Measurements from ENCODE around the genes TACR2 and LRRC20.

GRCh38 chr10:68344898-68345607 is 12.3 kb upstream of the PBLD start:
- RAMPAGE, long total RNA, result no peak
- RRBS, result no CpG with 5 or more reads among the region's 3 CpGs

GRCh38 chr10:68562570-68562929 is 2.4 kb downstream of the TET1 start:
- RAMPAGE, long total RNA, result no peak
- RRBS, result no CpG with 5 or more reads among the region's 7 CpGs

GRCh38 chr10:68983973-68985006 is 4.3 kb upstream of the KIFBP start:
- RAMPAGE, long total RNA, result no peak
- RRBS, result no CpG with 5 or more reads among the region's 3 CpGs

DNA sequence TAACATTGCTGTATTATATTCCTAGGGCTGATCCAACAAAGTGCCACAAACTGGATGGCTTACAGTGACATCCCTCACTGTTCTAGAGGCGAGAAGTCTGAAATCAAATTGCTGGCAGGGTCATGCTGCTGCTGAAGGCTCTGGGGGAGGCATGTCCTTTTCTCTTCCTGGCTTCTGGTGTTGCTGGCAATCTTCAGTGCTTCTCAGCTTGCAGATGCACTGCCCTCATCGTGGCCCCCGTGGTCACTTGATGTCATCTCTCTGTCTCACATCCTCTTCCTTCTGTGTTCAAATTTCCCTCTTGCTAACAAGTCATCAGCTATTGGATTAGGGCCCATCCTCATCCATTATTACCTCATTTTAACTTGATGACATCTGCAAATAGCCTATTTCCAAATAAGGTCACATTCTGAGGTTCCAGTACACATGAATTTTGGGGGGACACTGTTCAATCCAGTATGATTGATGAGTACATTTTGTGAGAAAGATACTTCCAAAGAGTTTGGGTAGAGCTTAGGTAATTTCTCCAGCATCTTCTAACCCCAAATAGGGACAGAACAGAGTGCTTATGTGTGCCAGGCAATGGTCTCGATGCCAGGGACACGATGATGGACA is 36.6 kb upstream of the SRGN start:
- RAMPAGE, long total RNA, result no peak
- RRBS, result no CpG with 5 or more reads among the region's 5 CpGs

GRCh38 chr10:69051960-69052780 is 35.7 kb upstream of the SRGN start:
- RAMPAGE, long total RNA, result no peak
- RRBS, result no CpG with 5 or more reads among the region's 12 CpGs

DNA sequence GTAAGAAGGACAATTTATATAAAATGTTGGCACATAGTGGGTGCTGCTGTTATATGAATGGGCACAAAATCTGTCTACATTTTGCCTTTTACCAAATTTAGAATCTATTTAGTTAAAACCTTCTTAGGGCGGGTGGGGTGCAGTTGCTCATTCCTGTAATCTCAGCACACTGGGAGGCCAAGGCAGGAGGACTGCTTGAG is 8.6 kb downstream of the SRGN start:
- RAMPAGE, long total RNA, result no peak
- RRBS, result no CpG with 5 or more reads among the region's 1 CpG

DNA sequence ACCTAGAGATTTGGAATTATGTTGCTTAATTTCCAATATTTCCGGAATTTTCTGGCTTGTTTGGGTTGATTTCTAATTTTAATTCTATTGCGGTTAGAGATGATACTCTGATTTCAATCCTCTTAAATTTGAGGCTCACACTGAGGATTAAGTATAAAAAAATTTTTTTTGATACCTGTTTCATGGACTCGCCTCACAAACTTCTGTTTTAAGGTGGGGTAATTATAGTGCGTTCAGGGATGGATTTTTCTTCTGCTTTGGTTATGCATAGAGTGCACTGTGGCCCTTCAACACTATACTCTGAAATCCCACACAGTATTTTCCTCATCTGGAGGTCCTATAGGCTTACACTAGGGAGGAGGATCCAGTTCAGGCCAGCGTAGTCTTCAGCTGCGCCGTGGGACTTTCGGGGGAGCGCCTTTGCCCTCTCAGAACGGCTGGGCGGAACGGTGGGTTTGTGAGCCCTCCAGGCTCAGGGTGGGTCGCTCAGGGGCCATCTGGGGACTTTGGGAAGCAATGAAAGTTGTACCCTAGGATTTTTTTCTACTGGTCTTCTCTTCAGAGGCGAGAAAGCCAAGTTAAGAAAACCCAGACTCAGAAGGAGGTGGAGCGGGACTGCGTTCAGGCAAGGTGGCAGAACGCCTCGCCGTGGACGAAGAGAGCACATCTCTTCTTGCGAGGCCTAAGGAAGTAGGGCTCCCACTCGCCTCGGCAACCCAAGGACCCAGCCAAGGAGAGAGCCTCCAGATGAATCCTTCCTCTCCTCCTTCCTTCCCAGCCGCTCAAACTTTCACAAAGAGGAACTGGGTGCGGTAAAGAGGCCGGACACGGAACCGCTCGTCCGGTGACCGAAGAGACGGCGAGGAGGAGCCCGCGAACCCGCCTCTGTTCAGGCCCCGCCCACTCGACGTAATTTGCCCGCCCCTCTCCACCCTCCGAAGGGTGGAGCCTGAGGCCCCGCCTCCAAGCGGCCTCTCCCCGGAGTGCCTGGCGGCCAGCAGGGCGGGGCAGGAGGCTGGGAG is 569 bp upstream of the VPS26A start:
- RAMPAGE, long total RNA, result no peak
- RRBS, result no CpG with 5 or more reads among the region's 46 CpGs

GRCh38 chr10:69209447-69209832 is 10.7 kb upstream of the HKDC1 start:
- RAMPAGE, long total RNA, result no peak
- RRBS, result no CpG with 5 or more reads among the region's 2 CpGs

DNA sequence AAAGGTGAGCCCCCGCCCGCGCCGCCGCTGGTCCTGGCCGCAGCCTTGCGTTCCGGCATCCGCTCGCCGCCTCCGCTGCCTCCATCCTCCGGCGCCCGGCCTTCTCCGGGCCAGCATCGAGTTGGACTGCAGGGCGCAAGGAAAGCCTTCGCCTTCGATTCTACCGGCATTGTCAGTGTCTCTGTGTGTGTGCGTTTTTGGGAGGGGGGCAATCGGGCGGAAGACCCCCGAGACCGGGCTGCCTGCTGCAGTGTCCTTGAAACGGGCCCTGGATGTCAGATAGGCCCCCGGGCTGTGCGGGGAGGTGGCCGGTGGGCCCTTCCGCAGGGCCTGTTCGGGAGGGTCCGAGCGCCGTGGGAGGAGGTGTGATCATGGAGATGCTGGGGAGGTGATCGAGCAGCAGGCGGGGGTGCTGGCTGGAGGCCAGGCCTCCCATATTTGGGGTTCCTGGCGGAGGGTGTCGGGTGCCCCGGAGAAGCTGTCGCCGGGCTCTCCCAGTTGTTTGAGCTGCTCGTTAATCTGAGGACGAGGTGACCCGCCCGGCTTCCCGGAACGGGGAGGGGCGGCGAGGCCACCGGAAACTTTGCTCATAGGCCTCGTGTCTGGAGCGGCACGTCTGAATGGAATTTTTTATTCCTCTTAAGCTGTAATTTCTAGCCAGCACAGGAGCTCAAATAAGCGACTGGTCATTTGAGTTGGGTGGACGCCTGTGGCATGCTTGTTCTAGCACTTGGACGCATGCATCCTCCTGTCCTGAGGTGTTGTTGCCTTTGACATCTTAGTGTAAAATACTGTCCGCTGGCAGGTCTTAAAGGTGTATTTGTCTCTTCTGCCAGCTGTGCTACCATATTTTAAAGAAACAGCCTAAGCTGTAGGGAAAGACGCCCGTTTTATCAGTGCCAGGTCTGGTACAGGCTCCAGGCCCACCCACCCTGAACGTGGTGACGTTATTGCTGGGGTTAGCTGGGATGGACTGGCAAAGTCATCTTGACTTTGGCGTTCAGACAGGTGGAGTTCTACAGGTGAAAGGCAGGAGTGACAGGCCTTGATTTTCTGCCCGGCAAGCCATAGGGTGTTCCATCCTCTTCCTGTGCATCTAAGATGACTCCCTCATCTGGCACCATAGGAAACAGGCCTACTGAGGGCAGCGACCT is 737 bp downstream of the HK1 start:
- RAMPAGE, long total RNA, result no peak
- RRBS, result 2% methylated on average over 22 of the region's 65 CpGs

DNA sequence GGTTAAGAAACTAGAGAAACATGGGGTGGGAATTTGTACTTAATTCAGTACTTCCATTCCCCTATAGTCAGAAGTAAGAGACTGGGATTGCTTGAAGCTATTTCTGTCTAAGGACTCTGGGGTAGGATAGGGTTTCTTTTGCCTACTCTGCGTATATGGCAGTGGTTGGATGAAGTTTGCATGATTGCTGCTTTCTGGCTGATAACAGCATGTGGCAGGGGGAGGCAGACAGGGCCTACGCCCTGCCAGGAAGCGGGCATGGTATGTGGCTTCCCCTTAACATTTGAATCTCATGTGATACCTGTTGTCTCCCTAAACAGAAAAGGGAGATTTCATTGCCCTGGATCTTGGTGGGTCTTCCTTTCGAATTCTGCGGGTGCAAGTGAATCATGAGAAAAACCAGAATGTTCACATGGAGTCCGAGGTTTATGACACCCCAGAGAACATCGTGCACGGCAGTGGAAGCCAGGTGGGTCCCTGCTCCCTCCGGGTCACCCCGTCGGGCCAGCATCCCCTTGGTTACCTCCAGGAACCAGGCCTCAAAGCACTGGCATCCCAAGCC is 41.0 kb downstream of the HK1 start:
- RAMPAGE, long total RNA, result no peak
- RRBS, result no CpG with 5 or more reads among the region's 11 CpGs

- RAMPAGE, long total RNA, result no peak
- RRBS, result no CpG with 5 or more reads among the region's 7 CpGs
Observed at GRCh38 chr10:69360805-69361594, 42.4 kb downstream of the HK1 start.

DNA sequence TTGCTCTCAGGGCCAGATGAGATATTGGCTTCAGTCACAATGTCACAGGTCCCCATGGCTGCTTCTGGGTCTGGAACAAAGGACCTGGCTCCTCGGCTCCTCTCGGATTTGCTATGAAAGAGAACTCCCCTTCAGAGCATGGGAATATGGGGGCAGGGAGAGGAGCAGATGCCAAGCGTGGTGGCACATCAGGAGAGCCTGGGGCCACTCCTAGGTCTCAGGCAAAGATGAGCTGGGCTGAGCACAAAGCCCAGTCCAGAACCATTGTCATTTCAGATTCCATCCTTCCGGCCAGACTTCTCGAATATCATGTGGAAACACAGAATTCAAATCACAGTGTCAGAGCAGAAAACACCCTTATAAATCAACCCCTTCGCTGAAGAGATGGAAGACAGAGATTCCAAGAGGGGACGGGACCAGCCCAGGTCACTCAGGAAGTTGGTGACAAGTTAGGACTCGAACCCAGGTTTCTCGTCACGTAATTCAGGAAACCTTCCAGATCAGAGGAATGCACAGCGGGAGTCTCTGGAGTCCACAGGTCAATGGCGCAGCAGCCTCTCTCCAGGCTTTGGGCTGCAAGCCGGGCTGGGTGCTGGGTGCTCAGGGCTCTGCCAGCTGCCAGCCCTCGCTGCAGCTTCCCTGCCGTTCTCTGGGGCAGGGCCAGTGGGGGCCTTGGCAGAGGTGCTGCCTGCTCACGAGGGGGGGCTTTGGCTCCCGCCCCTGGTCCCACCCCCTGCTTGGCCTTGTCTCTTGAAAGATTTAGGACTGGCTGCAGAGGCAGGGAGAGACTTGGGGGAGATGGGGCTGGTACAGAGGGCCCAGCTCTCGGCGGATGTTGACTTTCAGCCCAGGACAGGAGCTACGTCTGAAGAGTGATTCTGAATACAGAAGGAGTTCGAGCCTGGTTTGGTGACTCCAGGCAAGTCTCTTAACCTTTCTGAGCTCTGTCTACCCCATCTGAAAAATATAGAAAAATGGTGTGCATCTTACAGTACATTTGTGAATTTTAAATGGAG is at the start of gene TACR2:
Gene TACR2 (minus strand): TSS at position 651 of the 1,016 bp plus-strand sequence.
- RAMPAGE, long total RNA, result no peak
- RRBS, result no CpG with 5 or more reads among the region's 21 CpGs

- RAMPAGE, long total RNA, result no peak
- RRBS, result no CpG with 5 or more reads among the region's 2 CpGs
Observed at GRCh38 chr10:69464825-69465375, 13.6 kb downstream of the TSPAN15 start.

DNA sequence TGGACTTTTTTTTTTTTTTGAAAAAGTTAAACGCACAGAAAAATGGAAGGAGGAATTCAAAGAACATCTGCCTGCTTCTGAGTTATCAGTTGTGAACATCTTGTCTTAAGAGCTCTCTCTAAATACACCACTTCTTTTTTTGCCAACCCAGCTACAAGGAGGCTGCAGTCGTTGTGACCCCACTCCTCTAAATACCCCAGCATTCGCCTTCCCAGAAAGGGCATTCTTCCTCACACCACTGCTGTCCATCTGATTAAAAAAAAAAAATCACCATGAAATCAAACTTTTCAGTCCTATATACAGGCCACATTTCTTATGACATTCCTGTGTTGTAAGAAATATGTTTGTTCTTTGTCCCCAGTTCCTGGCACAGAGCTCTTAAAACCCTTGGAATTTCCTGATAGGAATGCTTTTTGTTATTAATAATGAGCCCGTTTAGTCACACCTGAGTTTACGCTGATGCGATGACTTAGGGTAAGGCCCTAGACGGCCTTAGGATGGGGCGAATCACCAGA is 17.3 kb downstream of the TSPAN15 start:
- RAMPAGE, long total RNA, result no peak
- RRBS, result no CpG with 5 or more reads among the region's 8 CpGs

GRCh38 chr10:69732011-69733004 is 69.4 kb upstream of the COL13A1 start:
- RAMPAGE, long total RNA, result no peak
- RRBS, result no CpG with 5 or more reads among the region's 22 CpGs

DNA sequence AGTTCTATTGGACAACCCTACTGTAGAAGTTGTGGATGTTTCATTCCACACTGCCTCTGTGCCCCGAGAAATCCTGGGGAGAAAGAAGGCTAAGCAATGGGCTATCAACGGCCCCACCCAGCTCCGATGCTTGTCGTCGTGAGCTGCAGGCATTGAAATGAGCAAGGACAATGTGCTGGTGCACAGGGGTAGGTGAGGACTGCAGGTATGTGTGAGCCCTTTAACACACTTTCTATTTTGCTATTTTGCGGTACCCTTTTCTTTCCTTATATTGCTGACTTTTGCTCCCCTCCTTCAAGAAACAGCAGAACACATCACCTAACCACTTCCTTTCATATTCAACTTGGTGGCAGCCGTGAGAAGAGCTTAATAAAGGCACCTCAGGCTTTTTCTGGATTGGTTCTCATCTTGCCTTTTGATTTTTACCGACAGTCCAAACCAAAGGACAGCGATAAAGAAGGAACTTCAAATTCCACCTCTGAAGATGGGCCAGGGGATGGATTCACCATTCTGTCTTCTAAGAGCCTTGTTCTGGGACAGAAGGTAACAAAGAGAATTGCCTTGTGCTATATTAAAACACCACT is 39.2 kb downstream of the AIFM2 start:
- RAMPAGE, long total RNA, result no peak
- RRBS, result no CpG with 5 or more reads among the region's 9 CpGs

GRCh38 chr10:70123799-70124231 is 8.8 kb downstream of the AIFM2 start:
- RAMPAGE, long total RNA, result no peak
- RRBS, result no CpG with 5 or more reads among the region's 10 CpGs

GRCh38 chr10:70235097-70235633 is 1.9 kb upstream of the PPA1 start:
- RAMPAGE, long total RNA, result no peak
- RRBS, result no CpG with 5 or more reads among the region's 2 CpGs

GRCh38 chr10:70325053-70325733 is 41.4 kb upstream of the NPFFR1 start:
- RAMPAGE, long total RNA, result no peak
- RRBS, result no CpG with 5 or more reads among the region's 8 CpGs

GRCh38 chr10:70381811-70382716 is at the start of gene LRRC20:
Gene LRRC20, minus strand, starts transcription at chr10:70382625.
- RAMPAGE, long total RNA, result no peak
- RRBS, result 2% methylated on average over 30 of the region's 87 CpGs

Data from epithelial cell of alveolus of lung (primary cell).